Colonic mucosa (tissue), 1 donor: Measurements from ENCODE around the genes TEDC2, PRSS22, KREMEN2 and BICDL2.

GRCh38 chr16:2276079-2276913 is 8.4 kb upstream of the RNPS1 start:
- PRO-cap, result no peak

DNA sequence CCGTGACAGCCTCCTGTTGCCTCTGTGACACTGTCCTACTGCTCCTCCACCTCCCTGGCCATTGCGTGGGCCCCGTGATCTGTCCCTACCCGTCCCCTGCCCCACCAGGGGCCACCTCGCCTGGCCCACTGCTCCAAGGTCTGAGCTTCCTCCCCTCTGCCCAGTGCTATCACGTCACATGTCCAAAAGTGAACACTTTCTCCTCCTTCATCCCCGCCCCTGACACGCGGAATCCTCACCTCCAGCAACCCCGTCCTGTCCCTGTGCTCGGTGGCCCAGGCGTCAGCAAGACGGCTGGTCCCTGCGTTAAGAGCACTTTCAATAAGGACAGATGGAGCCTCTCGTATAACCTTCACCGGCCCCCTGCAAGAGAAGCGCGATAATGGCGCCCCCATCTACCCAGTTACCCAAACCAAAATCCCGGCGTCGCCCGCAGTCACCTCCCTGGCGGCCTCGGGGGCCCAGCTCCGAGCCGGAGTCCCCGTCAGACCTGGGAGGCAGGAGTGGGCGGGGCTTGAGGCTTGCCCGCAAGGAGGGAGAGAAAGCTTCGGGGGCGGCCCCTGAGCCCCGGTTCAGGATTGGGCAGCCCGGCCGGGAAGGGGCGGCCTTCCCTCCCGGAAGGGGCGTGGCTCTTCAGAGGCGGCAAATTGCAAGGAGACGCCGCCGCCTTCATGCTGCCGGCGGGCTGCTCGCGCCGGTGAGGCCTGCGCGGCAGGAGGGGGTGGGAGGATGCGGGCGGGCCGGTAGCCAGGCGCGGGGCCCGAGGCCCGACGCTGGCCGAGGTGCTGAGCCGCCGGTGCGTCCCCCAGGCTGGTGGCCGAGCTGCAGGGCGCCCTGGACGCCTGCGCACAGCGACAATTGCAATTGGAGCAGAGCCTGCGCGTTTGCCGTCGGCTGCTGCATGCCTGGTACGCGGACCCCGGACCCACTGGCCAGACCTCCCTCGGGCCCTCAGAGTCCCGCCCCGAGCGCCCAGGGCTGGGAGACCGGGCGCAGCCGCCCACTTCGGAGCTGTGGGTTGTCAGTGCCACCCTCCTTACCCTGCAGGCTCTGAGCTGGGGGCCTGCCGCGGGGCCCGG is at the start of gene TEDC2:
Gene TEDC2, plus strand, starts transcription at position 636 of the 1,079 bp plus-strand sequence.
- PRO-cap, result bidirectional peak, plus-strand start at position 636 of the sequence, minus-strand start at position 466 of the sequence

DNA sequence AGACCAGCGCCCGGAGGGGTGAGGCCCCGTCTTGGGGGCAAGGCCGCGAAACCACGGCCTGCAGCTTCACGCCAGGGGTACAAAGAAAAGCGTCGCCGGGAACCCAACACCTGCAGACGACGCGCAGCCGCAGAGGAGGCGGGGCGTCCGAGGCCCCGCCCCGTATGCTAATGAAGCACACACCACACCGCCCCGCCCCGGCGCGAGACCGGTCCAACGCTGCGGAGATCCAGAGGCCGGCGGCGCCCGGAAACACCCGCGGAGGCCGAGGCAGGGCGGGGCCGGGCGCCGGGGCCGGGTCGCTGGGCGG is 284 bp upstream of the ATP6V0C start:
- PRO-cap, result bidirectional peak, plus-strand start outside the sequence, minus-strand start at position 112 of the sequence

DNA sequence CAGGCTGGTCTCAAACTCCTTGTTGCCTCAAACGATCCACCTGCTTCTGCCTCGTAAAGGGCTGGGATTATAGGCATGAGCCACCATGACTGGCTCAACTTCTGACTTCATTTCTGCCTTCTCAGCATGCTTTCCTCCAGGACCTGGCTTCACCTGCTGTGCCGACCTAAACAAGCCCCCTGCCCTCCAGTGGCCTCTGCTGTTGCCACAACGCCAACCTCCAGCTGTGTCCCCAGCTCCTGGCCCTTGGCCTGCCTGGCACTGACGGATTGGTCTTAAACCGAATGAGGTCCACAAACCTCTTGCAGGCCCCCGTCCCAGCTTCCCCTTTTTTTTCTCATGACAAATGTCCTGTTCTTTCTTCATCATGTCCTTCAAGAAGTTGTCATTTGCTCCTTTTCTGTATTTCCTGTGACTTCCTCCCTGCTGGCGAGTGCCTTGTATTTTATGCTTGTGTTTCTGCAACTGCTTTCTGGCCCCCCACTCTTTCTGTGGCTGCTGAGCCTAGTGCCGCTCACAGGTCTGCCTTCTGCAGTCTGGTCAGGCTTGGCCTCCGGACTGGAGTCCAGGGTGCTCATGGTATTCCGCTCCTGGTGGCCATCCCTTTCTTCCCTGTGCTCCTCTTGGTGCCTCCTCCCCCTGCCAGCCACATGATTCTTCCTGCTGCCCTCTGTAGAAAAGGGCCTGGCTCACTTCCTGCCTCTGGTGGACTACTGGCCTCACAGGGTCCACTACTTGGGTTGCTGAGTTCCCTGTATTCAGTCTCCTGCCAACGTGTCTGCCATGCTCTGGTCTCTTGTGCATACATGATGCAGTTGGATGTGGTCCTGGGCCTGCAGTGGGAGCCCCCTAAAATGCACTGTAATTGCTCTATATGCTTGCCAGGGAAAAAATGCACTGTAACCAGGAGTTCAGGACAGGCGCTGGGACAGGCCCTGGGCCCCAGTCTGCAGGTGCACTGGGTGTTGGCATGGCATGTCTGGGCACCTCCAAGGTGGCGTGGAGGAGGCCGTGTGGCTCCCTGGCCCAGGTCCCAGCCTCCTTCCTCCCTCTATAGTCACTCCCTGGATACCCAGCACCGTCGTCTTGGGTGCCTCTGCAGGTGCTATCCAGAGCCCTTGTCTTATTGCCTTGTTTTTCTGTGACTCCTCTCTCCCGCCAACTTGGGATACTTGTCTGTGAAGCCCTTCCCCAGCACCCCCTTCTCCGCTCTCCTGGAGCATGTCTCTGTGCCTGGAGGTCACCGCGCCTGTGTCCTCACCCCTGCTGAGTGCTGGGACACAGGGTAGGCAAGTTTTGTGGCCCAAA is 3.0 kb downstream of the ATP6V0C start:
- PRO-cap, result no peak

DNA sequence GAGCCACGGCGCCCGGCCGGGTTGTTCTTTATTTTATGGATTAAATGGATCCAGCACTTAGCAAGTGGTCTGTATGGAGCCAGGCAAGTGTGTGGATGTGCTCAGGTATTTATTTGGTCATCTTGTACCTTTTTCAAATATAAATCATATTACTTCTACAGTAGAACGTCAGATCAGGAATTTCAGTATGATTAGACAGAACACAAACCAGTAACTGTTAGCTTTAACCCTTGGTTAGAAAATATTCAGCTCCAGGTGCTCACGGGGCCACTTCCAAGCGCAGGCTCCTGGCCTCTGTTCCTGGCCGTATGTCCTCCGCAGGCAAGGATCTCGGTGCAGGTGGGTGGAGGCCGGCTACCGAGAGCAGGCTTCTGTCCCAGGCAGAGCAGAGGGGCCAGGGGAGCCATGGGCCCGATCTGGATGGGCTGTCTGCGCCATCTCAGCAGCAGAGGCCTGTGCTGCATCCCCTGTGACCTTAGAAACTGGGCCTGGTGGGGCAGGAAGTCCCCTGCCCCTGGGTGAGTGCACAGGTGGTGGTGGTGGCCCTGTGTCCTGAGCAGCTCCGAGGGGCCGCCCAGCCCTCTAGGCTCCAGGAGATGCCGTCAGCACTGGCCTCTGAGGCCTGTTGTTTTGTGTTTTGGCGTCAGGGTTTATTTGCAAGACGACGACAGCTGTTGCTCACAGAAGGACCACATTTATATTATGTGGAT is 58.8 kb downstream of the PDPK1 start:
- PRO-cap, result no peak

DNA sequence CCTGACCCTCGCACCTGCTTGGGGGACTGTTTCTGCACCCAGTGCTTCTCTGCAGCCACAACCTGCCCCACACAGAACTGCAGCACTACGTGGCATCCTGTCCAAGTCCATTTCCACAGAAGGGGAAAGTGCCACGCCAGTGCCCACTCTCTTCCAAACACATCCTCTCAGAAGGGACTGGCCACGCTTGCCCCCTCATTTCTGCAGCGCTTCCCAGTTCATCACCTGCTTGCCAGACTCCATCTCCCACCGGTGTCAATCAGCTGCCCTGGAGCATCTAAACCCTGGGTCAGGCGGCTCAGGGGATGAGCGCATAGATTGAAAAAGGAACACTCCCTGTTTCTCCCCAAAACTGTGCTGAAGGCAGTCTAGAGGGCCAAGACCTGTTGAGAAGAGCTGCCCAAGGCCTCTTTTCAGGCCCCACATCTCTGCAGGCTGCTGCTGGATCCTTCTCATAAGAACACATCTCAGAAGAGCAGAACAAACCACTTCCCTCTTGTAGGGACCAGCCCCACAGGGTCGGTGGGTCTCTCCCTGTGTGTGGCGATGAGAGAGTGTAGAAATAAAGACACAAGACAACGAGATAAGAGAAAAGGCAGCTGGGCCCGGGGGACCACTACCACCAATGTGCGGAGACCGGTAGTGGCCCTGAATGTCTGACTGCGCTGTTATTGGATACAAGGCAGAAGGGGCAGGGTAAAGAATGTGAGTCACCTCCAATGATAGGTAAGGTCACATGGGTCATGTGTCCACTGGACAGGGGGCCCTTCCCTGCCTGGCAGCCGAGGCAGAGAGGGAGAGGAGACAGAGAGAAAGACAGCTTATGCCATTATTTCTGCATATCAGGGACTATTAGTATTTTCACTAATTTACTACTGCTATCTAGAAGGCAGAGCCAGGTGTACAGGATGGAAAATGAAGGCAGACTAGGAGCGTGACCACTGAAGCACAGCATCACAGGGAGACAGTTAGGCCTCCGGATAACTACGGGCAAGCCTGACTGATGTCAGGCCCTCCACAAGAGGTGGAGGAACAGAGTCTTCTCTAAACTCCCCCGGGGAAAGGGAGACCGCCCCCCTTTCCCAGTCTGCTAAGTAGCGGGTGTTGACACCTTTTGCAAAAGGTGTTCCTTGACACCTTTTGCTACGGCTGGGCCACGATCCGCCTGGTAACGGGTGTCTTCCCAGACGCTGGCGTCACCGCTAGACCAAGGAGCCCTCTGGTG is 22.1 kb upstream of the KCTD5 start:
- PRO-cap, result no peak

- PRO-cap, result bidirectional peak, plus-strand start at chr16:2721215, minus-strand start at chr16:2721051
Observed at GRCh38 chr16:2720909-2722061, 1.3 kb upstream of the PRSS27 start.

- PRO-cap, result no peak
Observed at GRCh38 chr16:2756033-2757087, 3.9 kb downstream of the SRRM2 start.

GRCh38 chr16:2762813-2763562 is 10.6 kb downstream of the SRRM2 start:
- PRO-cap, result no peak

DNA sequence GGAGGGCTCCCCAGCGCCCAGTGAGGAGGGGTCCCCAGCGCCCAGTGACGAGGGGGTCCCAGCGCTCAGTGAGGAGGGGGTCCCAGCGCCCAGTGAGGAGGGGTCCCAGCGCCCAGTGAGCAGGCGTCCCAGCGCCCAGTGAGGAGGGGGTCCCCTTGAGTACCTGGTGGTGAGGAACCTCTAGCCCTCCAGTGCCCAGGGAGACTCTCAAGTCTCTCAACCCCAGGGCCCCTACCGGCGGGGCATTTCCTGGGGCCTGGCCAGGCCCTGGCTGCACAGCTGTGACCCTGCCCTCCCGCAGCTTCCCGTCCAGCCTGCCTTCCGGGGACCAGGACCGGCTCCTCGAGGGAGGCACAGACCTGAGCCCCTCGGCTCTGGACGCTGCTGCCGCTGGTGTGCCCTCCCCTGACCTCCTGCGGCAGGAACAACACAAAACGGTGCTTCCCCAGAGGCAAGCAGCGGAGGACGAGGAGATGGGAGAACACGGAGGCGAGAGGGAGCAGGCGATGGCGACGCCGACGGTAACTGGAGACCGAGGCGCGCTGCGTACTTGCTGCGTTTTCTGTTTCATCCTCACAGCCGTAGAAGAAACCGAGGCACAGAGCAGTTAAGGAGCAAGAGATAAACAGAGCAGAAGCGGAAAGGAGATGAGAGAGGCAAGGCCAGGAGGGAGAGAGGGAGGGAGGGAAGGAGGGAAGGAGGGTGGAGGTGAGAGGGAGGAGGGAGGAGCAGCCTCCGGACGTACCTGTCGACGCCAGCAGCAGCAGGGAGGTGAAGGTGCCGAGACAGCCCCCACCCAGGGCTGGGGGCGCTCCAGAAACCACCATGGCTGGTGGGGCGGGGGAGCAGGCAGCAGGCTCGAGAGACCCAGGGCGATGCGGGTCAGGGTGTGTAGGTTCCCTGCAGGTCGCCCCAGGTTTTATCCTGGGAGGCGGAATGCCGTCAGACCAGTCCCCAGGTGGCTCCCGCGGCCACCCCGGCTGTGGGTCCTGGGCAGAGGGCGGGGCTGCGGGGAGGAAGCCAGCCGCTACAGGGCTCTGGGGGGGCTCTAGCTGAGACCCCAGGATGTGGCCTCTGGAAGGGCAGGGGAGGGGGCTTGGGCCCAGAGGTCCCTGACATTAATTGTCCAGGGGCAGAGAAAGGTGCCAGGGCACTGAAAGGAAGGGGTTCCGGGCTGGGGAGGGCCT is at the start of gene PRSS22:
Gene PRSS22, minus strand, starts transcription at position 893 of the 1,187 bp plus-strand sequence.
- PRO-cap, result unidirectional peak, plus-strand start at position 458 of the sequence; bidirectional peak, plus-strand start at position 766 of the sequence, minus-strand start at position 623 of the sequence; bidirectional peak, plus-strand start at position 922 of the sequence, minus-strand start at position 921 of the sequence; bidirectional peak, plus-strand start at position 945 of the sequence, minus-strand start at position 978 of the sequence

DNA sequence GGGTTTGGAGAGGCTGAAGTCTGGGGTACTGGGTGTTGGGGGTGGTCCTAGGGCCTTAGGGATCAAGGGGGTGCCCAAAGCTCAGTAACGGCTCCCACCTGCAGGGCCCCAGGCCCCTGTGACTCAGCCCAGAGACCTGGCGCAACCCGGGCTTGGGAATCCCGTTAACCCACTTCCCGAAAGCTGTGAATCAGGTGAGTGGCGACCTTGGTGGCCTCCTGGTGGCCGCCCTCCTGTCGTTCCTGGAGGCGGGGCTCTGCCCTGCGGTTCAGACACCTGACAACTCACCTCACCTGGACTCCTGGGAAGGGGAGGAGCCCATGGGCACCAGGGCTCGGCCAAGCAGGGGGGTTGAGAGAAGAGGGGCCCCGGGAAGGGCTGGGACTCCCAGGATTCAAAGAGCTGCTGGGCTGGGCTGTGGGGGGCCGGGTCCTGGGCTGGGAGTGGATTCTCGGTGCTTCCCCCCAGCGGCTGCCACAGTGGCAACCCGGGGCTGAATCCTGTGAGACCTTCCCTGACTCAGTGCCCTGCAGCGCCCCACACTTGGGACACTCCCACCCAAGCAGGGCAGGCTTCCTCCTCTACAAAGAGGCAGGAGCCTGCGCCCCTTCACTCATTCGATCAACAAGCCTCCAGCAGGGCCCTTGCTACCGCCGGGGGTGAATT is 628 bp upstream of the PRSS22 start:
- PRO-cap, result bidirectional peak, plus-strand start at position 304 of the sequence, minus-strand start at position 125 of the sequence

GRCh38 chr16:2955010-2955534 is 9.0 kb upstream of the KREMEN2 start:
- PRO-cap, result bidirectional peak, plus-strand start at chr16:2955342, minus-strand start at chr16:2955217

DNA sequence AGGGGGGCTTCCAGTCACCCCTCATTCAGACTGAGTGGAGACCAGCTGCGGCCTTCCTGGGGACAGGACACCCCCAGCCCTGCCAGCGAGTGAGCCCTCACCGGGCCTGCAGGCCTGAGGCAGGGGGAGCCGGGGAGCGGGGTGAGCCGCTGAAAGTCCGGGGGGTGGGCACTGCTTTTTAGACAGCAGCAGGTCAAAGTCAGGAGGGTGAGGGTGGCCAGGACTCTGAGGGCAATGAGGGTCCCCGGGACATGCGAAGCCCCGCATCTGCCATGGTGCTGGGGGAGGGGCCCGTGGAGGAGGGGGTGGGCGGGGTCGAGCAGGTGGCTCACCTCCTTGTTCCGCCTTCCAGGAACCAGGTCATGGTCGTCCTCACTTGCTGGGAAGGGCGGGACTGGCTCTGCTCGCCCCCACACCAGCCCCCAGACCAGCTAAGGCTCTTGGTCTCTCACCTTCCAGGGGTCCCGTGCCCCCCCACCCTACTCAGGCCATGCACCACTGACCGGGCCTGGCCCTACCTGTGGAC is 8.5 kb upstream of the KREMEN2 start:
- PRO-cap, result unidirectional peak, plus-strand start at position 375 of the sequence

DNA sequence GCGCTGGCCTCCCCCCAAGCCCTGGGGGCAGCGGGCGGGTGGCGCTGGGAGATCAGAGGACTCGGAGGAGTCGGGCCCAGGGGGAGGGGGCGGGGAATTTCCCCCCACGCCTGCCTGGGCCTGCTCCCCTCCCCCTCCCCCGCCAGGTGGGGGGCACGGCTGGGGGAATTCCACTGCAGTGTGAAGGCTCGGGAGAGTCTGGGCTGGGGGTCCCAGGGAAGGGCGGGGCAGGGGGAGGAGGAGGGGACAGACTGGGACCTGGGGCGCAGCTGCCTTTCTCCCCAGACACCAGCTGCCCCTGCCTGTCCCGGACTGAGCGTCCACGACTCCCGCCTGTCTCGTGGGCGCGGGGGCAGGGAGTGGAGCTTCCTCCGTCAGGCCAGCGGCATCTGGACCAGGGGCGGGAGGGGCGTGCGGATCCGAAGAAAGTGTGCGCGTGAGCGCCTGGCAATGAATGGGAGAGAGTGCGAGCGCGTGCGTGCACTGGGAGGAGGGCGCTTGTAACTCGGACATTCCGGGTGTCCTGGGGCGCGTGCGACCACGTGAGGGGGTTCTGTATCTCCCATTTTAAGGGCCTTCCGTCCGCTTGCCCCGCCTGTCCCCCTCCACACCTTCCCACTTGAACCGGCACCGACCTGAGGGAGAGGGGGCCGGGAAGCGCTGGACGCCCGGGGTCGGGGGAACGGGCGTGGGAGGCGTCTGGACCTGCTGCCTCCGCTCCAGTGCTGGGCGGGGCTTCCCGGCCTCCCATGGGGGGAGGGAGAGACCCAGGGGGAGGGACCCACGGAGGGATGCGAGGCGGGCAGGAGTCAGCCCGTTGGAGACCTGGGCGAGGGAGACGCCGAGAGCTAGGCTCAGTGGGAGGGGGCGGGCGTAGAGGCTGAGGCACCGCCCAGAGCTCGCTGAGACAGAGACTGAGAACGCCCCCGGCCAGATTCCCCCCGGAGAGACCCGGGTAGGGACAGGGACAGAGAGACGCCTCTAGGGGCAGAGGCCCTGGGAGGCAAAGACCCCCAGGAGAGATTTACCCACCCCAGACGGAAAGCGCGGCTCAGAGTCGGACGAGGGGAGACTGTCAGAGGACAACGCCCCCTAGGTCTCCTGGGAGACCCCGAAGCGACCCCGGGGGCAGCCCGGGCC is at the start of gene KREMEN2:
Gene KREMEN2, plus strand, starts transcription at position 933 of the 1,140 bp plus-strand sequence.
- PRO-cap, result no peak

GRCh38 chr16:2981284-2981911 is 1.2 kb upstream of the PKMYT1 start:
- PRO-cap, result no peak

- PRO-cap, result no peak
Observed at GRCh38 chr16:3025797-3026586, 2.2 kb downstream of the THOC6 start.

- PRO-cap, result no peak
Observed at GRCh38 chr16:3030062-3030558, 6.3 kb downstream of the THOC6 start.

DNA sequence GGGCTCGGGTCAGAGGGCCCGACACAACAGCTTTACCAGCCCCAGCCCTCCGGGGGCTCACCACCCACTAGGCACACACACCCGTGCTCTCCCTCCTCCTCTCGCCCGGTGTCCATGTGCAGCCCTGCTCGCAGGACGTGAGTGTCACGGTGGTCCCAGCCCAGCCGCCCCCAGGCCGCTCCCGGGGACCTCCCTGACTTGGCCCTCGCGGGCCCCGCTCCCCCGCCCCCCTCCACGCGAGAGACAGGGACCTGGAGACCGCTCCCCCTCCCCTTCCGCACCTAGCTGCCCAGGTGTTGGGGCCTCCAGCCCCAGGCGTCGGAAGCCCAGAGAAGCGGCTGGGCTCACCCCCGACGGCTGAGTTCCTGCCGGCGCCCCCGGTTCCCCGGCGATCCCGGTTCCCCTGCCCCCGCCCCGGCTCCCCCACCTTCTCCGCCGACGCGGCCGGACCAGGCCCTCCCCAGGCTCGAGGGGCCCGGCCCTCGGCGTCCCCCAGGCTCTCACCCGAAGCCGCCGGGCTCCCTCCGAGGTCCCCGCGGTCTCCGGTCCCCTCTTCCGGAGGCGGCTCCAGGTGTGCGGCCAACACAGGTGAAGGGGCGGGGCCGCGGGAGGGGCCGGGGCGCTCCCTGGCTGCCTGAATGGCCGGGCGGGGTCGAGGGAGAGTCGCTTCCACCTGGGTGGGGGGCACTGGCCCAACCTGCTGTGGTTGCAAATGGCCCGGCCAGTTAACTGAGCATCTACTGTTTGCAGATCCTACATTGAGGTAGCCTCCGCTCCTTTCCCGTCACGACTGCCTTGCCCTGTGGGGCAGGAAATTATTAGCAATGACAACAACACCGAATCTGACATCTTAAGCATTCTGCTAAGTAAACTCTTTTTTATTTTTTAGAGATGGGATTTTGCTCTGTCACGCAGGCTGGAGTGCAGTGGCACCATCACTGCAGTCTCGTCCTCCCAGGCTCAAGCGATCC is at the start of gene BICDL2:
Gene BICDL2, minus strand, starts transcription at position 555 of the 971 bp plus-strand sequence.
- PRO-cap, result unidirectional peak, minus-strand start at position 544 of the sequence

- PRO-cap, result no peak
Observed at GRCh38 chr16:3046802-3047849, 765 bp downstream of the MMP25 start.

- PRO-cap, result no peak
Observed at GRCh38 chr16:3063804-3064580, 1.4 kb upstream of the IL32 start.